Vein endothelial cell (primary cell): Measurements from ENCODE around the genes ADCK1 and GALC.

GRCh38 chr14:77458980-77459453, 1.1 kb downstream of the AHSA1 start:
- CAGE, long polyA plus RNA: no peak

- CAGE, long polyA plus RNA: no peak
Measured at GRCh38 chr14:77730761-77731427, 23.0 kb downstream of the SLIRP start.

DNA sequence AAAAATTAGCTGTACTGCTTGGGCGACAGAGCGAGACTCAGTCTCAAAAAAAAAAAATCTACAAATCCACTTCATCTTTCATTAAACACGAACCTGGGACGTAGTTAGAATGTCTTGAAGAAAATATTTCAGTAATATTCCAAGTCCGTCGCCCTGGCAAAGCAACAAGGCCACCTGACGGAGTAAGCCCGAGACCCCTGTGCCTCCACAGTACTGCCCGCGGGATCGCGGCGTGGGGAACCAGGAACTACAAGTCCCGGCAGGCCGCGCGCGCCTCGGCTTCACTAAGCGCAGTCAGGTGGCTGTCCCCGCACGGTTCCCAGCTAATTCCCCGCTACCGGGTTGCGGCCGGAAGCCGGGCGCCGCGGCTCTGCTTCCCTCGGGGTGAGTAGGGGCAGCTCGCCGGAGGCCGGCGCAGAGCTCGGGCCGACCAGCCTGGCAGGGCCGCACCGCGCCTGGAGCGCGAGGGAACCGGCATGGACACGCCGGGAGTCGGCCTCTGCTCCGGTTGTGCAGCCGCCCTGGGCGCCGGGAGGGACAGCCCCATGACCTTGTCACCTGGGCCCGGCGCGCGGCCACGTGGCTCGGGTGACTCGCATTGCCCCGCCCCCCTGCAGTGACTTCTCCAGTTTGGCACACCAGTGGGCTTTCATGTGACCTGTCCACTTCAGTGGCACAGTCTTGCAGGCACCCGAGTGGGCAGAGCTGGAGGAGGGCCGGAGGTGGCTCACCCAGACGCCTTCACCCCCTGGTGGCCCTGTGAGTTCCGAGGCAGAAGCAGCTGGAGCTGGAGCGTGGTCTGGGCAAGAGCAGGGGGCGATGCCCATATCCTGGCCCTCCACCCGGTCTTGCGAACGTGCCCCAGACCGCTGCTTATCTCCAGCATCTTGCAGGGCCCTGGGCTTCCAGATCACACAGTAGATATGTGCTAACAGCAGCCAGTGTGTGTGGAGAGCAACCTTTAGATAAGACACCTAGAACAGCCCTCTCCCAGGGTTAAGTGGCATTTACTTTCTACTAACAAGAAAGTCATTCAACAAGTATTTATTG, at the start of gene ADCK1:
ADCK1 (plus strand) TSS at position 323 of the 1,050 bp plus-strand sequence.
- CAGE, long polyA plus RNA: no peak

GRCh38 chr14:79278739-79279748, 932.3 kb downstream of the DIO2 start:
- CAGE, long polyA plus RNA: no peak

- CAGE, long polyA plus RNA: no peak
Measured at GRCh38 chr14:80215509-80216108, 4.3 kb upstream of the DIO2 start.

- CAGE, long polyA plus RNA: no peak
Measured at GRCh38 chr14:80454979-80455468, 243.7 kb upstream of the DIO2 start.

DNA sequence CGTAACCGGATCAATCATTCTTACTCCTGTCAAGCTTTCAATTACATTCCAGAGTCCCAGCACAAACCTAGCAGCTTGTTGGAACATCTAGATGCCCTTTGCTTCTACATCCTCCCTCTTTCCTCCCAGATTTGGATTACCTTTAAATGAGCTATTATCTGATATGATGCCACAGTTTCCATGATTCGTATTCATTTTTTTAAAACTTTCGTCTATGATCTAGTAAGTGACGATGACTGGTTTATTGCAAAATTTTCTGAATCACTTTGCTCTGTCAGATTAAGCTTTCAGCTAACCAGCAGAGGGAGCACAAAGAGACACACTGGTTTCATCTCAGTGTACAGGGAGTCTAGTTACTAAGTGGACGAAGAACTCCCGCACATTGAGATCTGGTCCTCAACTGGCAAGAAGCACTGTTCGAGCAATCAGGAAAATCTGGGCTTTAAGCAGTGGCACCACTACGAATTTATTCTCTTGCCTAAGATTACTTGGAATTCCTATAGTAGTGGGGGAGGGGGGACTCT, 40.8 kb downstream of the TSHR start:
- CAGE, long polyA plus RNA: no peak

DNA sequence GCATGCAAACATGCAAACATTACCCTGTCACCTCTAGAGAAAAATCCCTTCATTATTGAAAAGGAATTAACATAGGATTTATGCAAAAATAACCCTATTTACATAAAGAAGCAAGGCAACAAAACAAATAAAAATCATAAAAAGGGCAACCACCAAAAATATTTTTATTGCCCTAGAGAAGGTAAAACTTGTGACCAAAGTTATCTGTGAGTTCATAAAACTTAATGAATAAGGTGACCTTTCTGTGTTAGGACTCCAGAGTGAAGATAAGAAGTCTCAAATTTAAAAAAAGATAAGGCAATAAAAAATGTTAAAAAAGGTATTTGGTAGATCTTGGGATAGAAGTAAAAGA, 70.9 kb downstream of the TSHR start:
- CAGE, long polyA plus RNA: no peak

DNA sequence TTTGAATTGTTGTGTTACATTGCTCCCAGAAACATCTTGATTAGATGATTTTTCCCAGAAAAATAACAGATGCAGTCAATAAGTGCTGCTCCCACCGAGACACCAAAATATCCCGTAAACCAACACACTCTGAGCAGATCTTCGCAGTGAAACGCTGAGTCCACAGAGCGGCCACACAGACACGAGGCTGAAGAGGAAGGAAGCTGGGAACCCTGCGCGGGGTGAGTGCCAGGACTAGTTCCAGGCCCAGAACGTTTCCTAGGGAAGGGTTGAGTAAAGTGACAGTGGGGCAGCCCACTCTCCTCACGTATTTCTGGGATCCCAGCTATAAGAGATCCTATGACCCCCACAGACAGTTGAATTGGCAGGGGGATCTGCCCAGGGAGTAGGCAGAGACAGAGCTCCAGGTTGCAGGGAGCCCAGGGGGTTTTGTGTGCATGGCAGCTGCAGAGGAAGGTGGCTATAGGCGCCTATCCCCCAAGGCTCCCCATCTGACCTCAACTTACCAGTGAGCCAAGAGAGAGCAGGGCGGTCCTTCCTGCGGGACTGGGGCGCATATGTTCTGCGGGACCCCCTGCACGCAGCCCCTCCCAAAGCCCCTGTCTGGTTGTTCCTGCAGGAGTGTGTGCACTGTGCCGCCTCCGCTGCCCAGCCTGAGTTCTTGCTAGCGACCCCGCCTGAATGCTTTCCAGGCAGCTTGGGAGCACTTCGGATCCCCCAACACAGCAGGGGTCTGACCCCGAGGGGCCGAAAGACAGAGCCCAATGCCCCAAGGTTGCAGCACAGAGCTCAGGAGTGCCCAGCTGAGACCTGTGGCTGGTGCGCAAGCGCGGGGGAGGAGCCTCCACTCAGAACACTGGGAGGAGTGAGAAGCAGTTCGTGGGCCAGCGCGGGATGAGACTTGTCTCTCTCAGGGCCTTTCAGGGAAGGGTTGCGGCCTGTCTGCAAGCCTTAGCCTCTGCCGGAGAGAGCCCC, 50.9 kb downstream of the GTF2A1 start:
- CAGE, long polyA plus RNA: no peak

- CAGE, long polyA plus RNA: no peak
Measured at GRCh38 chr14:81219729-81219993, 1.1 kb downstream of the GTF2A1 start.

DNA sequence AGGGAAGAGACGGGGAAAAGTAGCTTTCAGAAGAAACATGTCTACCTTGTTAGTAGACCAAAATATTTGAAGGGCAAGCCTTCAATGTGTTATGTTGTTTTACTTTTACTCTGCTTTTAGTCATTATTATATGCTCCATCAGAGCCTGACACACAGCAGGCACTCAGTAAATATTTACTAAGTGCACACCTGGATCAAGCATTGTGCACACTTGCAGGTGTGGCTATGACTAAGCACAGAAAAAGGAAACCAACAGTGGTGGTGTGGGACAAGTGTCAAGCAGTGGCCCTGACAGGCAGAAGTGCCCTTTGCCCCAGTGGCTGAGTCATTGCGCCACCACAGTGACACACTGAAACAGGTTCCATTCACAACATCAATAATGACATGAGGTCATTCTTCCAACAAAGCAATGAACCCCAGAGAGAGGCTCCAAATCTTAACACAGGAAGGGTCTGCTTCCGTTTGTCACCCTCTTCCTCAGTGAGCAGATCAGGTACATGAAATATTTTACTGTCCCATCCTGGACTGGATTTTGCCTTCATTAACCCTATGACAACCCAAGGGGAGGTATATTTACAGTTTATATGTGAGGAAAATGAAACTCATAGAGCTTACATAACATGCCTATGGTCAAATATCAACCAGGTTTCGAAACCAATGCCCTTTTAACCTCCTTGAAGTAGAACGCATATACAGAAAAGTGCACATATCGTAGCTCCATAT, 82.6 kb upstream of the GTF2A1 start:
- CAGE, long polyA plus RNA: no peak

DNA sequence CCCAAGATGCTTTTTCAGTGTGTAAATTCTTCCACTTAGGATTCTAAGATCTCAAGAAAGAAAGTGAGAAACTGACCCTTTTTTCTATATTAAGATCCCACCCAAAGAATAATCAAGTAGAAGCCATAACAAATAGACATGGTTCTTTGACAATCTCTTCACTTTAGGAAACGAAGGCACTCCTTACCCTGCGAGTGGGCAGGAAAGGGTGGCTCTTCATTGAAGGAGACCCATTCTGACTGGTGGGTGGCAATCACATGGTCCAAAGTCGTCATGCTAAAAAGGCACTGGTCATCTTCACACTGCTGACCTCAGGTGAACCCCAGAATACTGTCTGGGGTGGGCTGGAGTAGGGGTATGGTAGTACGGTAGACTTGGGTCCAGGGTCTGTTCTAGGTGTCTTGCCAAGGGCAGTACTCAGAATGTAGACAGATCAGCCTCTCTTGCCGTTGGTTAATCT, 2.0 kb downstream of the STON2 start:
- CAGE, long polyA plus RNA: no peak

GRCh38 chr14:81423488-81424053, 23.4 kb upstream of the STON2 start:
- CAGE, long polyA plus RNA: no peak

DNA sequence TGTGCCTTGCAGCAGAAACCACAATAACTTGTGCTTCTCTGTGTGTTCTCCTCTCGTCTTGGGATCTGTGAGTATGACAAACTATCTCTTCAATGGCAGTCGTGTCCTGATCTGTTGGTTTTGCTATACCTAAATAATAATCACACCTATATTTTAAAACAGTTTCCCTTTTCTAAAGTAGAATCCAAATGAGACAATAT, 67.4 kb upstream of the SEL1L start:
- CAGE, long polyA plus RNA: no peak

GRCh38 chr14:85607513-85608180, 77.7 kb downstream of the FLRT2 start:
- CAGE, long polyA plus RNA: no peak

DNA sequence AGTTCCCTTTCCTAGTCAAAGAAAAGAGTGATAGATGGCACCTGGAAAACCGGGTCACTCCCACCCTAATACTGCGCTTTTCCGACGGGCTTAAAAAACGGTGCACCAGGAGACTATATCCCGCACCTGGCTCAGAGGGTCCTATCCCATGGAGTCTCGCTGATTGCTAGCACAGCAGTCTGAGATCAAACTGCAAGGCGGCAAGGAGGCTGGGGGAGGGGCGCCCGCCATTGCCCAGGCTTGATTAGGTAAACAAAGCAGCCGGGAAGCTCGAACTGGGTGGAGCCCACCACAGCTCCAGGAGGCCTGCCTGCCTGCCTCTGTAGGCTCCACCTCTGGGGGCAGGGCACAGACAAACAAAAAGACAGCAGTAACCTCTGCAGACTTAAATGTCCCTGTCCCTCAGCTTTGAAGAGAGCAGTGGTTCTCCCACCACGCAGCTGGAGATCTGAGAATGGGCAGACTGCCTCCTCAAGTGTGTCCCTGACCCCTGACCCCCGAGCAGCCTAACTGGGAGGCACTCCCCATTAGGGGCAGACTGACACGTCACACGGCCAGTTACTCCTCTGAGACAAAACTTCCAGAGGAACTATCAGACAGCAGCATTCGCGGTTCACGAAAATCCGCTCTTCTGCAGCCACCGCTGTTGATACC, 782.6 kb downstream of the FLRT2 start:
- CAGE, long polyA plus RNA: no peak

GRCh38 chr14:87989624-87990487, 3.1 kb downstream of the GALC start:
- CAGE, long polyA plus RNA: no peak

GRCh38 chr14:87992165-87992715, 742 bp downstream of the GALC start:
- CAGE, long polyA plus RNA: no peak

DNA sequence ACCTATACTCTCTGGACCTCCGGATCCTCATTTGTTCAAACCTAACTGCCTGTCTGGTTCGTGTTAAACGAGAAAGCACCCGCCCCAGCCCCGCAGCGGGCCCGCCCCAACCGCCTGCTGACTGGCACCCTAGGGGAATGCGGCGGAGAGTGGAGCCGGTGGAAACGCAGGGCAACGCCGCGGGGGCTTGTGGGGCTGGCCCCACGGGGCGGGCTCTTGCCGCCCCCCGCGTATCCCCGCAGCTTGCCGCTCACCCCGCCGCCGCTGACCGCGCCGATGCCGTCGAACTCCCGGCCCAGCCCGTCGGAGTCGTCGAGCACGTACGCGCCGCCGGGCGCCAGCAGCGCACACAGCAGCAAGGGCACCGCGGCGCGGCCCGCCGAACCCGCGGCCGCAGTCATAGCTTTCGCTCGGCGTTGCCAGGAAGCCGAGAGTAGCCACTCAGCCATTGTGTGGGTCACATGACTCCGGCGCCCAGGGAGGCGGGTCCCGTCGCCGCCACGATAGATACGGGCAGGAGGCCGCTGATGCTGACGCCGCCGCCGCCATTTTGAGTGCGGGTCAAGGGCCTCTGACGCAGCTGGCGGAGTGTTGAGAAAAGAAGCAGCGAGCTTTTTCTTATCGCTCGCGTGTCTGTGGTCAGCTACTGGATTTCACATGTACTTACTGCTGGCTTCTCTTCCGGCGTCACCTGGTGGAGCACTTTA, at the start of gene GALC:
GALC (minus strand) TSS at position 467 of the 707 bp plus-strand sequence.
- CAGE, long polyA plus RNA: start-site peak on the minus strand centred at position 466 of the sequence, 29 bp wide, 20 and 16 reads in 2 replicates

DNA sequence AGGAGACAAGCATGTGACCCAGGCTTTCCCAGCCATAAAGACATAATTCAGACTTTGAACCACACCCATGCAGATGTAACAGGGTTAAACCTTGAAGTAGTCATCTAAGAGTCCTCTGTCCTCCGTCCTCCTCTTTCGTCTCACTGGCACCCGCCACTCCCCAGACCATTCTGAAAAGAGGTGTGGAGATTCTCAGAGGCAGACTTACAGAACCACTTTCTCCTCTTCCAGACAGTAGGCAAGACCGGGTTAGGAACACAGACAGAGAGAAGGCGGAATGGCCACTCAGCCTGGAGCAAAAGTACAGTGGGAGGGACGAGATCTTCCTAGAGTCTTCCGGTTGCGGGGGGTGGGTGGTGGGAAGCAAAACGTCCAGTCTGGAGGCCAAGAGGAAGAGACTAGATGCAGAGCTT, 120.6 kb downstream of the KCNK10 start:
- CAGE, long polyA plus RNA: no peak